ENCODE data around the genes VPS52, WDR46 and BAK1.

DNA sequence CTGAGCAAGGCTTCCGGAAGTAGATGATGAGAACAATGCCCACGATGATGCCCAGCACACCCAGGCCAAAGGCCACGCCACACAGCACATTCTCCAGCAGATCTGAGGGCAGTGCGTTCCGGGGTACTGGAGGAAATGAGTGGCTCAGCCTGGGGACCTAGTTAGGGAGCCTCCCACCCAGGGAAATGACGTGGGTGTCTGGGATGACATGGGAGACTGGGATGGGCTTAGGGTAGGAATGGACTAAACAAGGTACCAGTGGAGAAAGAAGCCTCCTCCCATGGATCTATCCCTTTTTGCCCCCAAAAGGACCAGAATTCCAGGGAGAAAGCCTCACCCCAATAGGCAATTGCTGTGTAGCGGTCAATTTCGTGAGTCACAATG is 3.6 kb downstream of the HLA-DMA start:
- RRBS = 76% methylated on average over 4 of the region's 8 CpGs

- RRBS = no CpG with 5 or more reads among the region's 9 CpGs
These were observed 1.1 kb upstream of the BRD2 start for GRCh38 chr6:32966967-32967927.

GRCh38 chr6:32983469-32984274 is 15.3 kb downstream of the BRD2 start:
- RRBS = no CpG with 5 or more reads among the region's 5 CpGs

DNA sequence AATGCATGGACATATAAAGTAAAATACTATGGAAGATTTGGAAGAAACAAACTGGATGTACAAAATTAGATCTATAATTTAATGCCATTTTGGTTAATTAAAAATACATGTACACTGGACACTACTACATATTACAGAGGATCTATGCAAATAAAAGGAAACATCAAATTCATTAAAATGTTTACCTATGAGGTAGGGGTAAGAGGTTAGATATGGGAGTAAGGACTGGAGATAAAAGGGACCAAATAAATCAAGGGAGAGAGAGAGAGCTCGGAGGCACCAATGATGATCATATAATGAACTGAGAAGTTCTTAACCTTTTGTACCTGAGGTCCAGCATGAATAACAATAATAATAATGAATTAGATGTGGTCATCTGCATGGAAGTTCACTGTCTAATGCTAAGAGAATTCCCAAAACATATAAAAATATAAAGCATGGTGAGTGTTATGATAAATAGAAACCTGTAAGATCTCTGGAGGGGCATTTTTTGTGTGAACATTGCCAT is 8.1 kb upstream of the HLA-DPB1 start:
- RRBS = no CpG with 5 or more reads among the region's 1 CpG

- RRBS = no CpG with 5 or more reads among the region's 10 CpGs
These were observed 19.6 kb downstream of the COL11A2 start for GRCh38 chr6:33172608-33173130.

DNA sequence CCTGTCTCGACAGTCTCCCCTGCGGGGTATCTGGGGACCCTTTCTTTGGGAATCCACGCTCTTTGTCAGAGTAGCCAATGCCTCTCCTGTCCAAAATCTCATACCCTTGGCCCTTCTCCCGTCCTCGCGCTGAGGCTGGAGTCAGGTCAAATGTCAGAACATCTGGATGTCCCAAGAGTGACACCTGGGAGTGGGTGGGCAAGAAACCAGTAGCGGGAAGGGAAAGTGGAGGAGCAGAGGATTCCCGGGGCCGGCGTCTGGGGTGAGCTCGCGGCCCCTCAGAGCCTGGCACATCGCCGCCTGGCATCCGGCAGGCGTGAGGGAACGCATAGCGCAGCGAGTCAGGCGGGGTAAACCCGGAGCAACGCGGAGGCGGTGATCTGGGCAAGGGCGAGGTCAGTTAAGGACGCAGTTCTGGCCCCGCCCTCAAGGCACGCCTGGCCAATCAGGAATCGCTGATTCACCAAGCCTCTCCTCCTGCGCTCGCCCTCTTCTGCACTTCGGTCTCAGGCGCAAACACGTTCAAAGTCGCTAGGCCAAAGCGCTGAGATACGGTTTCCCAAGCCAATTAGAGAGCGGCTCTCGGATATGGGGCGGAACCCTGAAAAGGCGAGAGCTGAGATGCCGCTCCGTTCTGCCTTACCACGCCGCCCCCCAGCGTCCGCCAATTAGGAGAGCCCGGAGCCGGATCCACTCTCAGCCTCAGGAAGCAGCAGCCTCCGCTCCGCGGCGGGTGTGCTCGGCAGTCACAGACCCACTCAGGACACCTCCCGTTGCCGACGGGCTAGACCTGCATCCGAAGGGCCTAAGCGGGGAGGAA is 22.6 kb downstream of the VPS52 start:
- RRBS = 2% methylated on average over 13 of the region's 59 CpGs

DNA sequence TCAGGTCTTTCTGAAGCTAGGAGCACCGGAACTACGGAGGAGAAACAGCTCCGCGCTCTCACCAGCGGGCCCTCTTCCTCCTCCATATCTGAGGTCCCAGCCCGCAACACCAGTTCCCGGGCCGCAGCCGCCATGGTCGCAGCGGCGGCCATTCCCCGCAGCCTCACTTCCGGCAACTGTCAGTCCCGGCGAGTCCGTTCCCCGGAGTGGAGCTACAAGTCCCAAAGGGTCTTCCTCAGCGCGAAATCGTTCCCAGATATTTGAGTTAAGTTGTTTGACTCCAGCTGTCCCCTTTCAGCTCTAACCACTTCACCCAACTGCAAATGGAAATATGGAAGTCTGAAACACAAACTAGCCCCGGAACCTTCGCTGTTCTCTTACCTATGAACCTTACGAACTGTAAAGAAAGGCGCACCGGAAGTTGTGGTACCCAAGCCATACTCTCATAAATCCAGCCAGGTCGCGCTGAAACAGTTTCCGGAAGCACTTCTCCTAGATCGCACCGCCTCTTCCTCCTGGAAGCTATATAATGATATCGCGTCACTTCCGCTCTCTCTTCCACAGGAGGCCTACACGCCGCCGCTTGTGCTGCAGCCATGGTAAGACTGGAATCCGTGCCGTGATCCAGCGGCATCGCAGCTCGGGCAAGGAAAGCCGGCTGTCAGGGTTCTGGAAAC is at the start of gene VPS52:
VPS52 (minus strand) TSS at position 353 of the 677 bp plus-strand sequence.
- RRBS = 1% methylated on average over 20 of the region's 43 CpGs

GRCh38 chr6:33288802-33289885 is at the start of gene WDR46:
Gene WDR46, minus strand, starts transcription at chr6:33289239.
- RRBS = 3% methylated on average over 9 of the region's 54 CpGs

GRCh38 chr6:33299278-33299694 is 544 bp upstream of the RGL2 start:
- RRBS = 2% methylated on average over 12 of the region's 37 CpGs

DNA sequence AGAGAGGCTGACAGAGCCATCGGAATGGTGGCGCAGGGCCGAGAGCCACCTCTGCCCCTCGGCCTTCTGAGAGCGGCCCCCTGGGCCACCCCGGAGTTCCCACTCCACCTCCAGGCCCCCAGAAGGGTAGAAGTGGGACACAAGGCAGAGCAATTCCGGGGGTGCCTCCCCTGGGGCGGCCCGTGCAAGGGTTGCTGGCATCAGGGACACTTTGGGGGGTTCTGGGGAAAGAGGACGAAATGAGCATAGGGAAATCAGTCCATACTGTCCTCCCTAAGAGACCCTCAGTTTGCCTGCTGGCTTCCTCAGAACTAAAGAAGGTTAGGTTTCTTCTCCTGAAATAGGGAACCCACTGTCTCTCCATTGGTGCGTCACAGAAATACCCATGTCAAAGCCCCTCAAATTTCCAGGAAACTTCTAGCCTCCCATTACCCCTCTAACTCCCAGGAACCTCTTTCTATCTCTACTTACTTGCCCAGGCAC is 5.7 kb upstream of the RGL2 start:
- RRBS = 77% methylated on average over 2 of the region's 11 CpGs

DNA sequence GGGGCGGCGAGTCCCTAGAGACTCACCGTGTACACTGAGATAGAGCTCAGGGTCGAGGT is 381 bp downstream of the TAPBP start:
- RRBS = no CpG with 5 or more reads among the region's 4 CpGs

DNA sequence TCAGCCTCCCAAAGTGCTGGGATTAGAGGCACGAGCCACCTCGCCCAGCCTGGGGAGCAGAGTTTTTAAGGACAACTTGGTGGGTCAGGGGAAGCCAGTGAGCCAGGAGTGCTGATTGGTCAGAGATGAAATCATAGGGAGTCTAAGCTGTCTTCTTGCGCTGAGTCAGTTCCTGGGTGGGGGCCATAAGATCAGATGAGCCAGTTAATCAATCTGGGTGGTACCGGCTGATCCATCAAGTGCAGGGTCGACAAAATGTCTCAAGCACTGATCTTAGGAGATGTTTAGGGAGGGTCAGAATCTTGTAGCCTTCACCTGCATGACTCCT is 15.7 kb upstream of the KIFC1 start:
- RRBS = no CpG with 5 or more reads among the region's 5 CpGs

- RRBS = no CpG with 5 or more reads among the region's 12 CpGs
These were observed 54.6 kb downstream of the ZBTB9 start for GRCh38 chr6:33508914-33509456.

DNA sequence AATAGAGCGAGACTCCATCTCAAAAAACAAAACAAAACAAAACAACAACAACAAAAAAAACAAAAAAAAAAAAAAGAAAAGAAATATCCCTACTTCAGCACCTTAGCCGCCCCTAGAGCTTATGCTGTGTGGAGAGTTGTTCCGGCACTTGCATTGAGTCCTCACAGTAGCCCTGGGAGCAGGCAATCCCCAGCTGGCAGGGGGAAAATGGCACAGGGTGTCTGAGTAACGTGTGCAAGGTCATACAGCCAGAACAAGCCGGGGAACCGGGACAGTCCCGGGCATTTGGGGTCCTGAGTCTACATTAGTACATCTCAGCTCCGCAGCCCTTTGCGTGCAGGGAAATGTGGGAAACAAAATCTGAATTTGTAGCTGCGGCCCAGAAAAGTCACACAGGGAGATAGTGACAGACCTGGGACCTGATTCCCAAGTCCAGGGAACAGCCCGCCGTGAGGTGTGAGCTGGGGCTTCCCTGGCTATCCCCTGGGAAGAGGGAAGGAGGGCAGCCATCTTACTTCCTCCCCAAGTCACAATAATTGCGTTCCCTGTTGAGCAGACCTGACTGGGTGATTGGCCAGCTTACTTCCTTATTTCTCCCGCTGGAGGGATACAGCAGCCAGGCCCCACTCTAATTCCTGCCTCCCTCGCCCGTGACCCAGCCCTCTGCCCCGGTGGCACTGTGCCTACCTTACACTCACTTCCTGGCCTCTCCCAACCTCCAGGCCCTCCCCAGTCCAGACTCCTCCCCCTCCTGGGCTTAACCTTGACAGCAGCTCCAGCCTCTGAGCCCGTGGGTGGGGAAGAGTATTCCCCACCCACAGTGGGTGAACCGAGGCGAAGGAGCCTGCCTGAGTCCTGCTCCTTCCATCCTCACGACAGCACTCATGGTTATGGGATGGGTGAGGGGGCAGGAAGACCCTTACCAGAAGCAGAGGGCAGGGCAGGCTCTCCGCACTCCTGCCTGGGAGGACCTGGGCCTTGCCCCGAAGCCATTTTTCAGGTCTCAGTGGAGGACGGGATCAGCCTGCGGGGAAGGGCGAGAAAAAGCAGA is 3.1 kb downstream of the BAK1 start:
- RRBS = no CpG with 5 or more reads among the region's 26 CpGs

GRCh38 chr6:33579874-33580700 is at the start of gene BAK1:
Gene BAK1, minus strand, starts transcription at chr6:33580276.
- RRBS = 3% methylated on average over 11 of the region's 23 CpGs

GRCh38 chr6:33585394-33586123 is 5.5 kb upstream of the BAK1 start:
- RRBS = no CpG with 5 or more reads among the region's 14 CpGs

DNA sequence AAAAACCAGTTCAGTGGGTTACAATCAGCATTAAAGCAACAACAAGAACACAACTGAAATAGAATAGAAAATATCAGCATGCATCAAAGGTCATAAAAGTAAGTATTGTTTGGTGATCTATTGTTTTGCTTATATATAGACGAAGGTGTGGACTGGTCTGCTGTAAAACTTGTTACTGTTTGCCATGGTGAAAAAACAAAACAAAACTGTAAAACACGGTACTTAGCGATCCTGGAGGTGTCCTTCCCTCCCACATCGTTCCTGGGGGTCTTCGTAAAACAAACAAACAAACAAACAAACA is 1.3 kb upstream of the ITPR3 start:
- RRBS = no CpG with 5 or more reads among the region's 5 CpGs

GRCh38 chr6:33624115-33624646 is 3.1 kb downstream of the ITPR3 start:
- RRBS = no CpG with 5 or more reads among the region's 6 CpGs

DNA sequence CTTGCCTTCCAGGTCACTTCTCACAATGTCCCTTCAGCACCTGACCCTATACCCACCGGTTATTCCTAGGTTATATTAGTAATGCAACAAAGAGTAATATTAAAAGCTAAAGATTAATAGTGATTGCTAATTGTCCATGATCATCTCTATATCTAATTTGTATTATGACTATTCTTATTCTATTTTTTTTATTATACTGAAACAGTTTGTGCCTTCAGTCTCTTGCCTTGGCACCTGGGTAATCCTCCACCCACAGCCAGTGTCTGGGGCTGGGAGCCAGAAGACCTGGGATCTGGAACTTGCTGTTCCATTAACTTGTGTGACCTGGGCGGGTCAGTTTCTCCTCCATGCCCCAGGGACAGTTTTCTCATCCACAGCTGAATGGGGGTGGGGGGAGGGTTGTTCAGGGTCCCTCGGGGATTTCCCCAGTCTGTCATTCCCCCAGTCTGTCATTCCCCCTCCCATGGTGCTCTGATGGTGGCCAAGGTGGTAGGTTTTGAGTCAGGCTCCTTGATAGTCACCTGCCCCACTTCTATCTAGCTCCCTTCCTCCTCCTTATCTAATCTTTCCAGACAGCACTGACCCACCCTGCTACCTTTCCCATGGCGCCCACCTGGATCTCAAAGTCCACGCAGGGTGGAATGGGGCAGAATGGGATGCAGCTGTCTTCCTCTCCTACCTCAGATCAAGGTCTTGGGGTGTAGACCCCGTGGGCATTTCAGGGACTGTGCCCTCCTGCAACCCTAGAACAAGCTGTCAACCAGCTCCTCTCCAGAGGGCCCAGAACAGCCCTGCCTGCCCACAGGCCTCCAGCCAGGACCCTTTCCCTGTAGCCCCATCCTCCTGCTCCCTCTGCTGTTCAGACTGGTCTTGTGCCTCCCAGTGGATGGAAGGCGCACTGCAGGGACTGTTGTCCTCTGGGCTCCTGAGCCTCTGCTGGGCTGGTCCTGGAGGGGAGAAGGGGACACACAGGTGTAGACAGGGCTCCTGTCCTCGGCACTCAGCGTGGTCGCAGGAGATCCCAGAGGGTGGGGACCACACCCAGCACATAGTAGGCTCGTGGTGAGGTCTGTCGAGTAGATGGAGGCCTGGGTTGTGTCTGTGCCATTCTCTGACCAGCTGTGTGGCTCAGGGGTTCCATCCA is 11.1 kb downstream of the ITPR3 start:
- RRBS = no CpG with 5 or more reads among the region's 12 CpGs

DNA sequence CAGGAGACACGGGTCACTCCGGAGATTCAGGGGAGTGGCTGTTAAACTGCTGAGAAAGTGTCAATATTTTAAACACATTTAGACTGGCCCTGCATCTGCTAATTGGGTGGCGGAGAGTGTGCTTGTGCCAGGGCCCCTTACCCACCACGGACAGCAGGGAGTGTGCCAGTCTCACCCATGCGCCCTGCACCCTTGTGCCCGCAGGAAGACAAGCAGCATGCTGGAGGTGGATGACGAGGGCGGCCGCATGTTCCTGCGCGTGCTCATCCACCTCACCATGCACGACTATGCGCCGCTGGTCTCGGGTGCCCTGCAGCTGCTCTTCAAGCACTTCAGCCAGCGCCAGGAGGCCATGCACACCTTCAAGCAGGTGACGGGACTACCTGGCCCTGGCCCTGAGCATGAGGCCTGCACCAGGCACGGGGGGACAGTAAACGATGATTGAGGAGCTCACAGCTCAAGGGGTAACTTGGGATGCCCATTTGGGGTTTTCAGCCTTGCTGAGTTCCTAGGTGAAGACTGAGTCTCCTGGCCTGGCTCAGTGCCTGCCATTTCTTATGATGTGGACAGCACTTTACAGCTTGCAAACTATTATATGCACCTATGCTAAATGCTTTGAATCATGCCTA is 35.9 kb downstream of the UQCC2 start:
- RRBS = no CpG with 5 or more reads among the region's 19 CpGs